ENCODE results near the genes CLPSL1, SRPK1 and SLC26A8.

GRCh38 chr6:35663512-35664330, 25.0 kb downstream of the FKBP5 start:
- PRO-cap = no peak

DNA sequence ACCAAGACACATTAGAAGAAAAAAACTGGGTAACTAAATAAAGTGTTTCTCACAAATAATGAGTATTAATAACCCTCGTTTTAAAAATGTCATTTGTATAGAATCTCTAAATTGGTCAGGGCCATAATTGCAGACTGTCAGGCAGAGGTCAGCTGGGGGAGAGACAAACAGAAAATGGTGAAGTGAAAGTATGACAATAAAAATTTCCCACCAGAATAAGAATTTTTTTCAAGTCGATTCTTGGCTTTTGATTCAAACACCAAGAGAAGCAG, 1.6 kb downstream of the FKBP5 start:
- PRO-cap = no peak

DNA sequence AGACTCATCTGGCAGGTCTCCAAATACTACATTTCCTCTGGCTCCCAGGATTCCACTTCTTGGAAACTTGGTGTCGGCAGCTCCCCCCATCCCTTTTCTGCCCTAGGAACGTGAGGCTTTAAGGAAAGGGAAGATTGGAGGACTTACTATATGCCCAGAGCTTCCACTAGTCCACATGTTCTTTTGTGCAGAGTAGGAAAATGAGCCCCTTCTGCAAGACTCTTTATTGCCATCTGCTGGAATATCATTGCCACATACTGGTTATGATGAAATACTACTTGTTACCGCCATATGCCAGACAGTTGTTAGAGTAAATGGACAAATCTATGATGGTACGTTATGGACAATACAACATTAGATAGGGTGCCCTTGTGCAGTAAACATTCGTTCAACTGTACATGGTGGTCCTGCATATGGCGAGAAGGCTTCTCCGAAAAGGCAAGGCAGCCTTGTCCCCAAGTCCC, 687 bp downstream of the ARMC12 start:
- PRO-cap = no peak

DNA sequence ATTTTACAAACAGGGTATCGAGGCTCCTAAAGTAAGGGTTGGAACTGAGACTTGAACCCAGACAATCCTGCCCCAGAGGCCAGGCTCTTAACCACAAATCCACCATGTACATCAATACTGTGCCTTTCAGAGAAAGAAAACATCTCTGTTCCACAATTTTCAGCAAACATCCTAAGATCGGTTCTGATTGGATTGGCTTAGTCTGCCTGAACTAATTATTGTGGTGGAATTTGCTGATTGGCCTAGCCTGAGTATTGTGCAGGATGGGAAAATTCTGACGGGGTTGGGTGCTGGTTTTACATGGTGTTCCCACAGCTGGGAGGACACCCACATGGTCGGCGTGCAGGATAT, at the start of gene CLPSL1:
Gene CLPSL1 (plus strand): TSS at position 299 of the 351 bp plus-strand sequence.
- PRO-cap = no peak

DNA sequence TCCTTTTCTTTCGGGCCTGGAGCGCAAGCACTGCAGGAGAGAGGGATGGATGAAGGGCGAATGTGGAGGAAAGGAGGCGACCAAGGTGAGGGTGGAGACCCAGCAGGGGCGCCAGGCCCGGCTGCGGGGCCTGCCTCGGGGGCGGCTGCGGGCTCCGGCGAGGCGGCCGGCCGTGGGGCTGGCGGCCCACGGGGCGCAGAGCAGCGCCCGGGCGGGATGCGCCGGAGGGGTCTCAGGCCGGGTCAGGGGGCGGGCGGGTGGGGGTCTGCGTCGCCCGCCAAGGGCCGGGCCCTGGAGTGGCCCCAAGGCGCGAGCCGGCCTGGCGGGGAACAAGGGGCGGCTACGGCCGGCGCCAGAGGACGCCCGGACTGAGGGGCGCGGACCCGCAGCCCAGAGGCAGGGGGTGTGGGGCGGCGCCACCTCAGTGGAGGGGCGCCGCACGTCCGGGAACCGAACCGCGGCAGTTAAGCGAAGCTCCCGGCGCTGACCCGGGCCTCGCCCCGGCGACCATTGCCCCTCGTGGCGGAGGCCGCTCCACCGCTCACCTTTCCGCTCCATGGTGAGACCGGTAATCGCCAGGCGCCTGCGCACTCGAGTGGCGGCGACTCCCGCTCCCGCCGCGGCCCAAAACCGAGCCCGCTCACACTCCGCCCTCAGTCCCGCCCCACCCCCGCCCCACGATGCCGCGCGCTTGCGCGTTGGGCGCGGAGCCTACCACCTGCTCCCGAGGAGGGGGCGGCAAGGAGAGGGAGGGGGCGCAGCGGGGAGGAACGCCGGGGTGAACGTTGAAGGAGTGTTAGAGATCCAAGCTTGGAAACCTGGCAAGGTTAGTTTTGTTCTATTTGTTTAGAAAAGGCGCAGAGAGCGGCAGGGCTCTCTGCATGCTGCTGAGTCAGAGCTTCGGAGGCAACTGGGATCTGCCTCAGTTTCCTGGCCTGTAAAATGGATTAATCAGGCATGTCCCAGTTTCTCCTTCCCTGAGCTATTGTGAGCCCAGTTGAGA, at the start of gene SRPK1:
Gene SRPK1 (minus strand): TSS at position 600 of the 1,003 bp plus-strand sequence.
- PRO-cap = bidirectional peak, plus-strand start at position 717 of the sequence, minus-strand start at position 597 of the sequence

DNA sequence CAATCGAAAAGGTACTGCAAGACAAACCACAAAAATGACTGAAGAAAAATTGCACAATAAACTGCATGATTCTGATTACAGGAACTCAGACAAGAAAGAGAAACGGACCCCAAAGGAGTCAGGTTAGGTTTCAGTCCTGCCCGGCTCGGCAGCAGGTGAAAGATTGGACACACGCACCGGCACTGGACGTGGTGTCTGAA, 5.2 kb downstream of the SLC26A8 start:
- PRO-cap = no peak

GRCh38 chr6:36024086-36024901, at the start of gene SLC26A8:
SLC26A8 (minus strand) TSS chr6:36024641.
- PRO-cap = no peak

DNA sequence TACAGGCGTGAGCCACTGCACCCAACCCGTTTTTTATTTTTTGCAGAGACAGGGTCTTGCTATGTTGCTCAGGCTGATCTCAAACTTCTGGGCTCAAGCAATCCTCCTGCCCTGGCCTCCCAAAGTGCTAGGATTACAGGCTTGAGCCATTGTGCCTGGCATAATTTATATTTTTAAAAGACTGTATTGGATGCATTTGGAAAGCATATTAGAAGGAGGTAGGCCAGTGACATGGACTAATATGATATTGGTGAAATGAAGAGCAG, 20.6 kb downstream of the MAPK14 start:
- PRO-cap = no peak

- PRO-cap = no peak
Observed at GRCh38 chr6:36108276-36108986, 21.9 kb upstream of the MAPK13 start.

DNA sequence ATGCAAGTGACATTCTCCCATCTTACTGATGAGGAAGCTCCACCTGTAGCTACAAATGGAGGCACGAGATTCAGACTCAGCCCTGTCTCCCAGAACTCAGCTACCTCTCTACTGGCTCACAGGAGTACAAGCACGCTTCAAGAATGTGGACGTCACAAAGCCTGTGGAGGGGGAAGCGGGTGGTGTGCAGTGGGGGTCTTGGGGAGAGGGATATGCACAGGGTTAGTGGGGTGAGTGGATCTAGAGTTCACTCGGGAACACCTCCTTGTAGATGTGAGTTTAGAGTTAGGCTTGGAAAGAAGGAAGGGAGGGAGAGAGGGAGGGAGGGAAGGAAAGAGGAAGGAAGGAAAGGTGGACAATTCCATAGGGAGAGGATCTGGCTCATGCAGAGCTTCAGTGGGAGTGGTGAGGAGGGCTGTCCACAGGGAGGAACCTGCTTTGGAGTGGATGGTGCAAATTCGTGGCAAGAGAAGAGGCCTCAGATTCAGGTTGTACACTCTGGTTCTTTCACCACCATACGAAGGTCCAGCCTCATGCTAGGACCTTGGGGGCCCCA, 7.4 kb upstream of the MAPK13 start:
- PRO-cap = no peak

GRCh38 chr6:36123532-36124451, 6.5 kb upstream of the MAPK13 start:
- PRO-cap = no peak

DNA sequence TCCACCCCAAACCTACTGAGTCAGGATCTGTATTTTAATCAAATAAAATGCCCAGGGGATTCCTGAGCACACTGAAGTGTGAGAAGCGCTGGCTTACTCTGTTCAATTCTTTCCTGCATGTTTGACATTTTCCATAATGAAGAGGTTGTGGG, 441 bp upstream of the MAPK13 start:
- PRO-cap = unidirectional peak, plus-strand start at position 45 of the sequence

DNA sequence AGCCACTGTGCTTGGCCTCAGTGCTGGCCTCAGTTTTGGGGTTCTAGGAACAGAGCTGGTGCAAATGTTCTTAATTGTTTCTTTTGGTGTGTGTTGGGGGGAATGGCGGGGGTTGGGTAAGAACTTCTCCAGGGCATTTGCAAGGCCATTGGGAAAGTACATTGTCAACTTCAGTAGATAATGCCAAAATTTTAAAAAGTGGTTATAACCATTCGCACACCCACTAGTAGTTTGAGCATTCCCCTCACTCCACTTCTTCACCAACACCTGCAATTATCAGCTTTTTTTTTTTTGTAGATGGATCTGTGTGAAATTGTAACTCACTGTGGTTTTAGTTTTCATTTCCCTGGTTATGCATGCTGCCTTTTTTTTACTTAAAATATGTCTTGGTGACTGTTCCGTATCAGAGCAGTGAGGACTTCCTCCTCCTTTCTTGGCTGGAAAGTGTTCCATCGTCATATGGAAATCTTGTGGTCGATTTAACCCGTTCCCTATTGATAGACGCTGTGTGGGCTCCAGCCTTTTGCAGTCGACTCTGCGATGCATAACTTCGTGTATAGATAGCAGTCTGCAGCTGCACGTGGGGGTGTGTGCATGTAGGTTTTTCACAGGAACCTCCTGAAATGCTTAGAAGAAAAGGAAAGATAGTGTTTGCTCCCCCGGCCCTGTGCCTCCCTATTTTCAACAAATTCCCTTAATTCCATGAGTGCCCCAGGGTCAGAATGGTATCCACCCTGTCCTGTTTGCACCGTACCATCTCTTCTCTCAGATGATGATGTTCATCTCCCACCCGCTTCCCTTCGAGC, 28.2 kb upstream of the PNPLA1 start:
- PRO-cap = no peak

DNA sequence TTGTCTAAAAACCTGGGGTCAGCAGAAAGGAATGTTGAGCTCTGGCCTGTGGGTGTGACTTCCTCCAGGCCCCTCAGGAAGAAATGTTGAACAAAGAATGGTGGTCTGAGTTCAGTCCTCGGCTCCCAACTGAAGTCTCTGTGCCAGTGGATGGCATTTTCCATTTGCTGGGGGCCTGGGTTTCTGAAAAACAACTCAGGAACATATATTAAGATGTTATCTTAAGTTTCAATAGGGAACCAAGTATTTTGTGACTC, 24.8 kb upstream of the PNPLA1 start:
- PRO-cap = no peak

- PRO-cap = no peak
Observed at GRCh38 chr6:36291048-36291796, 21.4 kb downstream of the PNPLA1 start.

DNA sequence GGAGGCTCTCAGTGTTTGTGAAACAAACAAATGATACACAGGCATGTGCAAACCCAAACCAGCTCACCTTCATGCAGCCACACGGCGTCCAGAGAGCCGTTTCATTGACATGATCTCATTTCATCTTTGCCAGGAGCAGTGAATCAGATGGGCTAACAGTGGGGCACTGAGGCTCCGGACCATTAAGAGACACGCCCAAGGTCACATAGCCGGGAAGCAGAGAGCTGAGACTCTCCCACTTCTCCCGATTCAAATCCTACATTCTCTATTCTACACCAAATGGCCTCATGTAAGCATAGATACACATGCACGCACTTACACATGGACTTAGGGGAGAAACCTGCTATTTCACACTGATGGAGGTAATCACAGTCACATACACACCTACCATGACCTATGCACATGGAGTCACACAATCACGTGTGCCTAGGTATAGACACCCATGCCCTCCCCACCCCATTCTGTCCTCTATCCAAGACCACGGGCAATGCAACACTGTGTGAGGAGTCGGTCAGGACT, 1.0 kb downstream of the BNIP5 start:
- PRO-cap = no peak

- PRO-cap = no peak
Observed at GRCh38 chr6:36510084-36510582, 37.1 kb downstream of the STK38 start.

- PRO-cap = no peak
Observed at GRCh38 chr6:36539875-36540721, 7.2 kb downstream of the STK38 start.

GRCh38 chr6:36591756-36592771, 2.1 kb upstream of the SRSF3 start:
- PRO-cap = no peak

- PRO-cap = no peak
Observed at GRCh38 chr6:36599906-36600263, 5.7 kb downstream of the SRSF3 start.

All from fallopian tube (tissue), 1 donor.